Umbilical cord (tissue), 2 donors: Measurements from ENCODE around the genes REG4 and NBPF8.

- RAMPAGE, long total RNA = no peak
Observed at GRCh38 chr1:119139455-119139874, 988 bp downstream of the WARS2 start.

DNA sequence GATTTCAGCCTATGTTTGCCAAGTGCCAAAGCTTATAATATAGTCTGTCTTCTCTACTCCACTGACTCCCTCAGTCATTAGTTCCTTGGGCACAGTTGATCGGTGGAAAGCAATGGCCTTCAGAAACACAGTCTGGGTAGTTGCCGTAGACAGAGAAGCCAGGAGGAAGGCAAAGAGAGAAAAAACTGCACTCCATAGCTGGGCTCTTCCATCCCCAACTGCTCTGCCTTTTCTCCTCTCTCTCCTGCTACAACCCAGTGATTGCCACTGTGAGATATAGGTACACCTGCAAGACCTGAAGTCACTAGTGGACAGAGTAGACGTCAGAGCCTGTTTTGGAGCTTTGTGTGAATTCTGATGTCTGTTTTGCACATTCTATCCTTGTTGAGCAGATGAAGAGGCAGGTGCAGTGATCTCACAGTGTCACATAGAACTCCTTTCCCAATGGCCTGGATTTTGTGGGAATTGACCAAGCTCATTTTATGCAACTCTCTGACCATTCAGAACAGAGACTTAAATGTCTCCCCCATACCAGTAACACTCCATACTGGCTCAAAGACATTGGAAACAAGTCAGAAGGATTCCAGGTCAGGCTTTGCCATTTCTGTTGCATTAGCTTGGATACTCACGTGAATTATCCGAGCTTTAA is 2.2 kb downstream of the HAO2 start:
- RAMPAGE, long total RNA = no peak

DNA sequence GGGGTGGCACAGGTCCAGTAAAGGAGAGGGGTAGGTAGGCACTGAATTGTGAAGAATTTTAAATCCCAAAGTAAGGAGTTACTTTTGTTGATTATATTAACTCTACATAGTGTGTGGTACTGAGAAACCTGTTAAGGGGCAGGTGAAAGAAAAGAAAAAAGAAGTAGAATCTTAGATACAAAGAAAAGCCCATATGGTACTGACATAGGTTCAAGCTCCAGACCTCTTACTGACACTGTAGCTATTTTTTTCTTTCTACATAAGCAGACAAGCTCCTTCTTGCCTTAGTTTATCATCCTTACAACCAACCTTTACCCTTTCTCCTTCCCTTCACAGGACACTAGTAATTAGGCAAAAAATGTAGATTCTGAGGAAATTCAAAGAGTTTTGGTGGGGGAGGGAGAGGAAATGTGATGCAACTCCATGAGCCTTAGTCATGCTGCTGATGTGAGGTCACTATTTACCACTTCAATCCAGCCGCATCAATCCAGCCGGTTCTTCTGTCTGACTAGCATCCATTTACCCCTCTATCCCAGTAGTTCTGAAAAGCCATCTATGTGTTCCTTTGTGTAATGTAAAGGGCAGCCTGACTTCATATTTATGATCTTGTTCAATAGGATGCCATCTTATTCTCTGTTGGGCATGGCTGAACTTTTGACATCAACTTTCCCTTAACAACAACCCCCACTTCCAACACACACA is 2.3 kb downstream of the ZNF697 start:
- RAMPAGE, long total RNA = no peak

- RAMPAGE, long total RNA = no peak
Observed at GRCh38 chr1:119646542-119646951, 1.5 kb downstream of the ZNF697 start.

- RAMPAGE, long total RNA = no peak
Observed at GRCh38 chr1:119765672-119766087, 3.0 kb downstream of the HMGCS2 start.

DNA sequence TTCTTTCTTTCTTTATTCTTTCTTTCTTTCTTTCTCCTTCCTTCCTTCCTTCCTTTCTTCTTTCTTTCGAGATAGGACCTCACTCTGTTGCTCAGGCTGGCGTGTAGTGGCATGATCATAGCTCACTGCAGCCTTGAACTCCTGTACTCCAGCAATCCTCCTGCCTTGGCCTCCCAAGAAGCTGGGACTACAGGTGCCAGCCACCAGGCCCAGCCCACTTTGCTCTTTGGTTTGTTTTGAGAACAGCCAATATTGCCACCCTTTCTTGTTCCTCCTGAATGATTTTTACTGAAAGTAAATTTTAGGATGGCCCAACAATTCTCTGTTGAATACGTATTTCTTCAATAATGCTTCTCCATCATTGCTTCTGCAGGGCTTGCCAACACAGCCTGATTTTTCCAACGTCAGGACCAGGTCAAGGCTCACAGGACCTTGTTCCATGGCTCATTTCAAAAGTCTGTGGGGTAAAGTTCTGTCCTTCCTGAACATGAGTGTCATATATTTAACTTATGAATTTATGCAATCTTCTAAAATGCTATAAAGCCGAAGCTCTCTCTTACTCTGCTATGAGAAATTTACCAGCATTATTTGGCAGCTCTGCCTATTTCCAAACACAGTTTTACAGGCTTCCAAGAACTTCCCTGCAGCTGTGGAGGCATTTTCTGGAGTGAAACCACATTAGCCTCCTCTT is 15.3 kb upstream of the HMGCS2 start:
- RAMPAGE, long total RNA = no peak

DNA sequence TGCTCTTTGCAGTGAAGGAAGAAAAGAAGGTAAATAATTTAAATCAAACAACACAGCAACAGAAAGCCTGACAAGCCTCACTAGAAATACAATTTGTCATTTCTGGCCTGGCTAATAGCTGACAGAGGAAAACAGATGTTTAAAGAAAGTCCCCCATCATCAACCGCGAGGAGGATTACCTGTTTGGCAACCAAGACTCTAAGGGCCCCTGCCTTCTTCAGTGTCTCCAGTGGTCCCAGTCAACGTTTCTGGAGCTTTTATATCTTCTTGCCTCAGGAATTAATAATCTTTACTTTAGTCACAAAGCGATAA is at the start of gene REG4:
Gene REG4, minus strand, starts transcription at position 231 of the 312 bp plus-strand sequence.
- RAMPAGE, long total RNA = no peak

- RAMPAGE, long total RNA = no peak
Observed at GRCh38 chr1:119917482-119918036, 21.2 kb upstream of the ADAM30 start.

- RAMPAGE, long total RNA = no peak
Observed at GRCh38 chr1:119923466-119924241, 27.3 kb upstream of the ADAM30 start.

DNA sequence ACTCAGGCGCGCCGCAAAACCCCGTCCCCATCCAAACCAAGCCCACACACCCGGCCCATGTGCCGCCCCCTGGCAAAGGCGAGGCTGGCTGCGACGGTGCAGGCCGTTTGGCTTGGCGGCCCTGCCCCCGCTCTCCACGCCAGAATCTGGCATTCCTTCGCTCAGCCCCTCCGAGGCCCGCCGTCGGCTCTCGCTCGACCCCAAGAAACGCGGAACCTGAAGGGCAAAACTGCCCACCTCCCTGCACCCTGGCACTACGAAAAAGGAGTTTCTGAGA is 736 bp downstream of the NOTCH2 start:
- RAMPAGE, long total RNA = no peak

DNA sequence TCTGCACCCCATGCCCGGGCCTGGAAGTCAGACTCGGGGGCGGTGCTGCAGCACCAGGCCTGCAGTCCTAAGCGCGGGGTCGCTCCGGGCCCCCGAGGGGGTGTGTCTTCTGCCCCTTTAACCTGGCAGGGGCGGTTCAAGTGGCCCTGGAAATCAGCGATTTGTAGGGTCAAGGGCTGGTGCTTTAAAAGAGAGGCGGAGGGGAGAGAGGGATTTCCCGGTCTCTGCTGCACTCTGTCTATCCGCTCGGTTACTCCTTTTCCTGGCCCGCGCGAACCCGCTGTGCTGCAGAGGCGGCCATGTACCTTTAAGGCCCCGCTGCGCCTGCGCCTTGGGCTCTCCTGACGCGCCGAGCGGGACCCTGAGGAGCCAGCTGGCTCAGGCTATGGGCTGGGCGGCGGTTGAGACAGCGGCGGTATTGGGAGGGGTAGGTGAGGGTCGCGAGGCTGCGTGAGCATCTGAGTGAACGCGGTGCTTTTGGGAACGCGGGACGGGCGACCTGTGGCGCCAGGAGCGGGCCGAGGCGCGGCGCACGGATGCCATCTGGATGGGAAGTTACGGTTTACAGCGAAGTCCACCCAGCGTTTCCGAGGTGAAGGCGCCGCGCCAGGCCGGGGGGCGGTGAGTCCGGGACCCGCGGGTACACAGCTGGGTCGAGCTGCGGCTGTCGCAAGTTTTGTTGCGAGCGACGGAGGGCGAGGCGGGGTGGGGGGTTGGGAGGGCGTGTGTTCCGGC is at the start of gene NBPF8:
Gene NBPF8, plus strand, starts transcription at position 352 of the 735 bp plus-strand sequence.
- RAMPAGE, long total RNA = no peak

- RAMPAGE, long total RNA = no peak
Observed at GRCh38 chr1:120432912-120433811, 18.3 kb downstream of the NBPF8 start.

DNA sequence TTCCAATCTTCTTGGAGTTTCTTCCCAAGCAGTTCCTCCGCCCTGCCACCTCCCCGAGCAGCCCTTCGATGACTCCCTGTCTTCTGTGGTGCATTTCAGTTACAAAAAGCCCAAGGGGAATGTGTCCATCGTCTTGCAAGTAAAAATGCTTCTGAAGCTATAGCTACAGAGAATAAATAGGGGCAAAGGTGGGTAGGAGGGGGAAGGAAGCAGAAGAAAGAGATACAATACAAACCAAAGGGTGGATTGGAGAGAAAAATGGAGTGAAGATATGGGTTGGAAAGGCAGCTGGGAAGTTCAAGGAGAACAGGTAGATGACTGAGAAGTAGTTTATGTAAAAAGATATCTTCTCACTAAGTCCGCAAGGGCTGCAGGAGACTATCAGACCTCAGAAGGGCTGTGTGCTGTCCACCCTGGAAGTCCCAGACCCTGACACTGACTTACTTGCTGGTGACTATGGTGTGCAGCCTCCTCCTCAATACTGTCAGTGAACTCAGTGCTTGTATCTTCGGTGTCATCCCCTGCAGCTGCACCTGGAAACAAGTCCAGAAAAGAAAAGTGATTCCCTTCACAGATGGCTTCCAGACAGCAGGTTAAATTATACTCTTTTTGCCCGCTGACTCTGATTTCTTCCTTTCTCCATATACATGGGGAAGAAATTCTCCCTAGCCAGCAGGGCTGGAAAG is 115.2 kb downstream of the NBPF8 start:
- RAMPAGE, long total RNA = no peak

DNA sequence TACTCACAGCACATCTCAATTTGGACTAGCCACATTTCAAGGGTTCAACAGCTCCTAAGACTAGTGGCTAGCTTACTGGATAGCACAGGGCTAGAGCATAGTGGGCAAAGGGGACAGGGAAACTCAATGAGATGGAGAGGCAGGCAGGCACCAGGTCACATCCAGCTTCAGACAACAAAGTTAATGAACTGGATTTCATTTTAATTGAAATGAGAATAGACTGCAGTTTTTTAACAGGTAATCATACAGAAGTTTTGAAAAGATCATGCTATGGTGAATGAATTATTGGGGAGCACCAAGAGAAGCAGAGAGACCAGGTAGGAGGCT is 137.4 kb downstream of the NBPF8 start:
- RAMPAGE, long total RNA = no peak

GRCh38 chr1:120912903-120914035 is 23.7 kb downstream of the PPIAL4A start:
- RAMPAGE, long total RNA = no peak

- RAMPAGE, long total RNA = no peak
Observed at GRCh38 chr1:120941884-120943034, 52.7 kb downstream of the PPIAL4A start.

GRCh38 chr1:121087155-121087620 is 97.0 kb downstream of the FAM72B start:
- RAMPAGE, long total RNA = no peak

GRCh38 chr1:121538125-121538644 is 353.4 kb downstream of the SRGAP2C start:
- RAMPAGE, long total RNA = no peak

DNA sequence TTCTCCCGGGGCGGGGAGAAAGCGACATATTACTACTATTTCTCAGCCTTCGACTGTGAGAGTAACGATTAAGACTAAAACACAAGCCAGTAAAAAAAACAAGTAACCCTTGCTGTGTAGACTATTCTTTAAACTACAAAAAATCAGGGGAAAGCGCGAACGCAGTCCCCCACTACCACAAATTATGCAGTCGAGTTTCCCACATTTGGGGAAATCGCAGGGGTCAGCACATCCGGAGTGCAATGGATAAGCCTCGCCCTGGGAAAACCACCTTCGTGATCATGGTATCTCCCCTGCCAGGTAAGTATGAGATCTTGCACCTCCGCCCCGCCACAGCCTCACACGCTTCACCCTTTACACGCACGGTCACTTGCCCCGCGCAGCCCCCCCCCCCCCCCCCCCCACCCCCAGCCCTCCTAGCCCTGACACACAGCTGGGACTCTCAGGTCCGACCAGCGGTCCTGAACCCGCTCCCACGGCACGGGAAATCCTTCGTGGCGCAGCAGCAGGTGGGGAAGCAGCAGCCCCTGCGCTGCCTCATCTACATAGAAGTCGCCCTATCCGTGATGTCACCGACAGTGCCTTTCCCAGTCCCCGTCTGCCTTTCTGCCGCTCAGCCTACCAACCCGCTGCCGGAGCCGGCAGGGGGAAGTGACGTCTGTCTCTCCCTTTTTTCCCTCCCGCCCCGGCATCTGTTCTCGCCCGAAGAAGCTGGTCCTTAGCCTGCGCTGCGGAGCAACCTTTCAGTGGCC is 176.3 kb downstream of the H3-7 start:
- RAMPAGE, long total RNA = no peak

DNA sequence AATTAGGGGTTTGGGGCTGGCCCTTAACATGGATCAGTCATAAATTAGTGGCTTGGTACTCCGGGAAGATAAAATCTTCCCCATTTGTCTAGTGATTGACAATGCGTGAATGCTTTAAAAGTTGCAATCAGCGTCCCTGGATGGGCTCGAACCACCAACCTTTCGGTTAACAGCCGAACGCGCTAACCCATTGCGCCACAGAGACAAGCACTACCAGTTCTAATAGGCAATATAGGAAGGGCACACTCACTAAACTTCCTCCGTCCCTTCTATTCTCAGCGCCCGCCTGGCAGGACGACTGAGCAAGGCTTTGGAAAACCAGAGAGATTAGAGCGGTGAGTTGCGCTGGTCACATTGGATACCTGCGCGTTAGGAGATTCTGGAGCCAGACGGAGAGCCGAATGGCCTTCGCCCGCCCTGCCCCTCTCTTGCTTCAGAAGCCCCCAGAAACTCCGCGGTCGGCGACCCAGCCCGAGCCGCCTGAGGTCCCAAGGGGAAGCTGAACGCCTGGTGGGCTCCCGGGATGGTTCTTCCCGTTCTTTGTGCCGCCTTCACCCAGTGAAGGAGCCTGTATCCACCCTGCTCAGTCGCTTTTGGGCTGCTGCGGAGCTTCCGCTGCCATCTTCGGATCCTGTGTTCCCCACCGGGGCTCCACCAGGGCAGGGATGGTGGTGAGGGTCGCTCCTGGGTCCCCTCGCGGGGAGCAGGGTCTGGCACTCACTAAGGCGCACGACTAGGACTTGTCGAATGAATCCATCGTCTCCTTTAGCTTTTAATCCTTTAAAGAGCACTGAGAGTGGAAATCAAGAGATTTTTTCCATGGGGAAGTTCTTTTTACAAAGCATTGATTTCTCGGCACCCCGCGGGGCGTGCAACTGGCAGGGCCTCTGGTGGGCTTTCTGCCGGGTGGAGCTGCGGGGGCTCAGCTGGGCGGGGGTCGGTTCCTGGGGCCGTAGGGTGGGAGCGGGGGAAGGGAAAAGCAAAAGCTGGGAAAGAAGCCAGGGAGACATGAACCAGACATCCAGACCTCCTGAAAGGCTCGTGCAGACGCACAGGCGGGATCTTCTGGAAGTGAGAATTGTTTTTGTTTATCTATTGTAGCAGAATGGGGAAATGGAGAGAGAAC is 169.6 kb downstream of the H3-7 start:
- RAMPAGE, long total RNA = no peak